A172 (cell line): ENCODE results near the genes DIPK1A and GCLM.

- RAMPAGE, long total RNA: no peak
Observed at GRCh38 chr1:91689636-91690088, 189.0 kb downstream of the CDC7 start.

- RAMPAGE, long total RNA: no peak
Observed at GRCh38 chr1:91725855-91726662, 159.9 kb downstream of the TGFBR3 start.

DNA sequence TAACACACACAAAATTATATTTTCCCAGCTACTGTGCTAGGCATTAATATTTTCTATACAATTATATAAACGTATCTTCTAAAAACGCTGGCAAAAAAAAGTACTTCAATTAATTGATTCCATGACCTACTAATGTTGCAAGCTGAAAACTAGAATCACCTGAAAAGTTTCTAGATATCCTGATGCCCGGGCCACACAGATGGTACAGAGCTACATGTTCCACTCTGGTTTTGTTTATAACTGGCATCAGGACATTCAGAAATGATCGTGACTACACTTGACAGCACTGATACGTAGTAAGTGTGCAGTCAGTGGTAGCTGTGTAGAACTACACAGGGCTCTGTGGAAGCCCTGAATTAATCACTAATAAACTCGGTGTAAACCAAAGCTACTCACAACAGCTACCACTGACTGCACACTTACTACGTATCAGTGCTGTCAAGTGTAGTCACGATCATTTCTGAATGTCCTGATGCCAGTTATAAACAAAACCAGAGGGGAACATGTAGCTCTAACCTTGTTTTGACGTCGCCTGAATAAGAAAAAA is 149.8 kb downstream of the TGFBR3 start:
- RAMPAGE, long total RNA: no peak

DNA sequence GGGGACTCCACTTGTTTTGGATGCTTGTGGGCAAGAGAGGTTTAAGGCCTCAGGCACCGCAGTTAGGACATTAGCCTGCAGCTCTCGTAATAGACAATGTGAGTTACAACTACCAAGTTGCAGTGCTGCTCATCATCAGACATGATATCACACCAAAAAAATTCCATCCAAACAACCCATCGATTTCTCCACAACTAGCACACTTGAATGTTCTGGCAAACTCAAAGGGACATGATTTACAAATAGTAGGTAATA is 128.2 kb downstream of the TGFBR3 start:
- RAMPAGE, long total RNA: no peak

DNA sequence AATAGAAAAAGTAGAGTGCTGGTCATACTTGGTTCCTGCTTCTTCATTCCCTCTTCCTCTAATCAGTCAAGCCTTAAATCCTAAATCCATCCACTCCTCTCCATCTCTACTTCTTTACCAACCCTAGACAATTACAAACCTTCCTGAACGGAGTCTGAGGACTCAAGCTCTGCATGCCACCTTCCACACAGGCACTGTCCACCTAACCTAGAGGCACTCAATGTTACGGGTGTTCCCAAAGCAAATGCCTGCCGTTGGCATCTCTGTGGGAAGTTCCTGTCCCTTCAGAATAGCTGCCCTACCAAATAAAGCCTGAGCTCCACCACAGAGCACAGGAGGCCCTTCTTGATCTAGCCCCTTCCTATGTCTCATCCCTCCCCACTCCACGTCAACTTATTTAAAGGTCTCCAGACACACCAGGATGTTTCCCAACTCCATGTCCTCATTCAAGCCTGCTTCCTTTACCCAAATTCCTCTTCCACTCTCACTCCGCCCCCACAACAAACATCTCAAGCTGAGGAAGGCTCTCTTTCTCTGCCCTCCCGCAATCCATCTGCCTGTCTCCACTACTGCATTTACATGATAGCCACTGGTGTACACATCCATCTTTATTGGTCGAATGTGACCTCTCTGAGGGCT is 87.8 kb downstream of the TGFBR3 start:
- RAMPAGE, long total RNA: no peak

DNA sequence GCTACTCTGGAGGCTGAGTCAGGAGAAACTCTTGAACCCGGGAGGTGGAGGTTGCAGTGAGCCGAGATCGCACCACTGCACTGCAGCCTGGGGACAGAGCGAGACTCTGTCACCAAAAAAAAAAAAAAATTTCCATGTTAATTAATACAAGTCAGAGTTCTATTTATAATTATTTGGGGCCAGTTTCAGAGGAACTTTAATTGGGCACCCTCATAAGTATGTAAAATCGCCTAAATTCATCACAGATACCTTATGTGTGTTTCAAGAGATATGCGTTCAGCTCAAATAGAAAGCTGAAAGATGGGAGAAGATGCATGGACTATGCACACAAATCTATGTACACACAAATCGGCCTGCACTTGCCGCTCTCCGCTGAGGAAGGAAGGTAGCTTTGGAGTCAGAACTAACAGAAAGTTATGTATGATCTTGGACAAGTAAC is 1.7 kb downstream of the TGFBR3 start:
- RAMPAGE, long total RNA: no peak

DNA sequence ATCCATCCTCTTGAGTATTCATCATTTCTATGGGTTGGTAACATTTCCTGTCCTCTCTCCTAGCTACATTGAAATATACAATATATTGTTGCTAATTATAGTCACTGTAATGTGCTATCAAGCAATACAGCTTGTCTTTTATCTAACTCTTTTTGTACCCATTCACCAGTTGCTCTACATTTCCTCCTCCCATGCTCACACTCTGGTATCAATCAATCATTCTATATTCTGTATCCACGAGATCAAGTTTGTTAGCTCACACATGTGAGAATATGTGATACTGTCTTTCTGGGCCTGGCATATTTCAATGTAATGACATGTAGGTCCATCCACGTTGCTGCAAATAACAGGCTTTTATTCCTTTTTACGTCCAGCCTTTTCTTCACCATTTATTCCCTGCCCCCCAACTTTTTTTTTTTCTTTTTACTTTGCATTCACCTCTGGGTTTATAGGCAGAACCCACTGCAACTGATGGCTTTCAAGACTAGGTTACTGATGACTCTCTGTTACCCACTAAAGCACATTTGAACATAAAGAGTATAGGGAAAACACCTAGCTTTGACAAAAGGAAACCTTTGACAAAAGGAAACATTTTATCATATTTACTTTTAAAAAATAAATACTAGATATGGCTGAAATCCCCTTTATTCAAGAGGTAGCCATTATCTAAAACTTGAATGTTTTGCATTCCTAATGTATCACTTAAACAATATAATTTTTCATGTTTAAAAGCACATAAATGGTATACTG is 32.1 kb downstream of the C1orf146 start:
- RAMPAGE, long total RNA: no peak

GRCh38 chr1:92359419-92359859 is 60.6 kb downstream of the RPAP2 start:
- RAMPAGE, long total RNA: no peak

DNA sequence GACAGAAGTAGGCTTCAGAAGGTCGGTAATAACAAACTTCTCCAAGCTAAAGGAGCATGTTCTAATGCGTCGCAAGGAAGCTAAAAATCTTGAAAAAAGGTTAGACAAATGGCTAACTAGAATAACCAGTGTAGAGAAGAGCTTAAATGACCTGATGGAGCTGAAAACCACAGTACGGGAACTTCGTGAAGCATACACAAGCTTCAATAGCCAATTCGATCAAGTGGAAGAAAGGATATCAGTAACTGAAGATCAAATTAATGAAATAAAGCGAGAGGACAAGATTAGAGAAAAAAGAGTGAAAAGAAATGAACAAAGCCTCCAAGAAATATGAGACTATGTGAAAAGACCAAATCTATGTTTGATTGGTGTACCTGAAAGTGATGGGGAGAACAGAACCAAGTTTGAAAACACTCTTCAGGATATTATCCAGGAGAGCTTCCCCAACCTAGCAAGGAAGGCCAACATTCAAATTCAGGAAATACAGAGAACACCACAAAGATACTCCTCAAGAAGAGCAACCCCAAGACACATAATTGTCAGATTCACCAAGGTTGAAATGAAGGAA is 90.8 kb downstream of the RPAP2 start:
- RAMPAGE, long total RNA: no peak

GRCh38 chr1:92485785-92486425 is 820 bp downstream of the GFI1 start:
- RAMPAGE, long total RNA: no peak

DNA sequence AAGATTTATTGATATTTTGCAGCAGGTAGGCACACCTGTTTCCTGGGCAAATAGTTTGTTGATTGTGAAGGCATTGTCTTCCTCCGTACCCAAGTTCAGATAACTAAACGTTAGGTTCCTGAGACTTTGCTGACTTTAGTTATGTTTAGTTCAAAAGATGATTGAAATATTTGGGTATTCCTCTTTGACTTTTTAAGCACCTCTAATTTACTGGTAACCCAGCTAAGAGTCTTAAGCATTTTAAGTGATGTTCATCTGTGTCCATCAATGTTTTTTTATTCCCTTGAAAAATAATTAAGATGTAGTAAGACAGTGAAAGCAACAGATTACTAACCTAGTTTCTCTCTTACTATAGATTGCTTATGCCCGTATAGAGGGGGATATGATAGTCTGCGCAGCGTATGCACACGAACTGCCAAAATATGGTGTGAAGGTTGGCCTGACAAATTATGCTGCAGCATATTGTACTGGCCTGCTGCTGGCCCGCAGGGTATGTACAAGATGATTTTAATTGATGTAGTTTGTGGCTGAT is 2.6 kb downstream of the RPL5 start:
- RAMPAGE, long total RNA: no peak

- RAMPAGE, long total RNA: no peak
Observed at GRCh38 chr1:92950477-92950824, 10.8 kb downstream of the DIPK1A start.

DNA sequence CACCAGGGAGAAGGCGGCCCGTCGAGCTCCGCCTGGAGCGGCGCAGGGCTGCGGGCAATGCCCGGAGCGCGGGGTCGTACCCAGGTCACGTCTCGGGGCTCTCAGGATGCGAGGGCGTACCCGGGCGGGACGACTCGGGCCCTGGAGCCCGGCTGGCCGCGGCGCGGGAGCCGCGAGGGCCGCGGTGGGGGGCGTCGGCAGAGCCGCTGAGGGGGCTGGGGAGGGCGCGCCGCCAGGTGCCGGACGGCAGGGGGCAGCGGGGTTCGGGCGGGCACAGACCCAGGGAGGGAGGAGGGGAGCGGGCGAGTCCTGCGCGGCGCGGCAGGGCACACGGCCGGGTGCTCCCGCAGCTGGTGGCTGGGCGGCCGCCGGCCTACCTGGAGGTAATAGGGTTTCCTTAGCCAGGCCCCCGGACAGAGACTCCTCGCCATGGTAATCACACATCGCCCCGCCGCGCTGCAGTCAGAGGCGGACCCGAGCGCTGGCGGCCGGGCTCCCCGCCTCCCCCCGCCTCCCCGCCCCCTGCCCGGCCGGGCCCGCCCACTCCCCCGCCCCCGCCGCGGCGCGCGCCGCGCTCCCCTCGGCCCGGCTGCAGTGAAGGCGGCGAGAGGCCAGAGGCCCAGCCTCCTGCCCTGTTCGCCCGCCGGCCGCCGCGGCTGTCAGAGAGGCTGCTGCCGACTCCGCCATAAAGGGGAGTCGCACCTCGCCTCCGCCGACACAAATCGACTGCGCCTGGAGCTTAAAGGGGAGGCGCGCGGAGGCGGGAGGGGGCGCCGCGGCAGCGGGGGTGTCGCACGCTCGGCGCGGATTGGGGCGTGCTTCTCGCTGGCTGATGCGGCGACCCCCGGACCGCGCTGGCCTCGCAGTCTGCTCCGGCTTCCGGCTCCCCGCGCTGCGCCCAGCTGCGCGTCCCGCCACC is at the start of gene DIPK1A:
DIPK1A (minus strand) TSS at position 464 of the 919 bp plus-strand sequence.
- RAMPAGE, long total RNA: no peak

GRCh38 chr1:93042391-93042952 is 36.6 kb upstream of the MTF2 start:
- RAMPAGE, long total RNA: no peak

- RAMPAGE, long total RNA: no peak
Observed at GRCh38 chr1:93078963-93079175, 214 bp upstream of the MTF2 start.

DNA sequence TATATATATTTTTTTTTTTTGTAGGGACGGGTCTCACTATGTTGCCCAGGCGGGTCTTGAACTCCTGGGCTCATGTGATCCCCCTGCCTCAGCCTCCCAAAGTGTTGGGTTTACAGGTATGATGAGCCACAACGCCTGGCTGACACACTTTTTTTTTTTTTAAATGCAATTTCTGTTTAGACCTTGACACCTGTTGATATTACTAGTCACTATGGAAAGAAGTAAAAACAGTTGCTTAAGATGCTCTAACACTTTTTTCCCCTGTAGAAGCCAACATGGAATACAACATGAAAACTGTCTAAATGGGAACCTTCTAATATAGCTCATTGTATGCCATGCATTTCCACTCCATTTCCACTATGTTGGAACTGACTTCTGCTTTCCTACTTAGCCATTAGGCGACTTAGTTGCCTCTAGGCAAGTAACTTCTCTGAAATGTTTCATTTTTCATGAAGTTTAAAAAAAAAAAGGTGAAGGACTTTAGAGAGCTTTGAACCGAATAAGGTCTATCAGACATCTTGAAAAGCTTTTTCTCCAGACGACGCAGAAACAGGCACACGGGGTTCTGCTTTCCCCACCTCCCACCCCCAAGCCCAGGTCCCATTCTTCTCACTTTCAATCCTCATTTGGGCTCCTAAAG is 717 bp upstream of the DR1 start:
- RAMPAGE, long total RNA: no peak

- RAMPAGE, long total RNA: no peak
Observed at GRCh38 chr1:93448331-93449001, 548 bp downstream of the FNBP1L start.

- RAMPAGE, long total RNA: no peak
Observed at GRCh38 chr1:93630371-93630837, 51.2 kb downstream of the BCAR3 start.

DNA sequence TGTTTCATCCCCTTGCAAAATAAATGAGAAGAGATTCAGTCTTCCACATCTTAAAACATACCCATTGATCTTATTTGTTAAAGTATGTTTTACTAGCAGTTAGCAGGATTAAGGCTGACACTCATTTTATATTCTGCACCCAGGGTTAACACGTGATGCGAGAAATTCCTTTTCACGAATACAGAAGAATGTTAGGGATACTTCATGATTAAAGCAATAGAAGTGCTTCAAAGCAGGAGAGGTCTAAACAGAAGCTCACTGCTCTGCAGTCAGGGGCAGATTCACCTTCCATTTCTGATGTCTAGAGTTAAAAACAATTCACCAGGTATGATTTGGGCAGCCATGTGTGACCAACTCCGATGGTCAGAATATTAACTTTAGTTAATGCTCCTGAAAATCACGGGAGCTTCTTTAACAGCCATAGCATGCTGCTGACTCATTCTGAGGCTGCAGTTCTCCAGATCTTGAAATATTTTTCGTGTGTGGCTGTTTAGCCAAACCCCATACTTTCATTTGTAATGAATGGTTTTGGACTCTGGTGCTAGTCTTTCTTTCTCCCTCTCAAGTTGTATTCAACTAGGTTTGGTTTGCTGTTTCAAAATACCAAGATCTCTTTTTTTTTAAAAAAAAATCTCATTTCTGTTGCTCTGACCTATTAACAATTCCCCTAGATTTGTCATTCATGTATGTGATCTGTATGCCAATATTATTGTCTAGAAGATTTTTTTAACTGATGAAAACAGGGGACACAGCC is 19.6 kb downstream of the BCAR3 start:
- RAMPAGE, long total RNA: no peak

- RAMPAGE, long total RNA: no peak
Observed at GRCh38 chr1:93909132-93910110, at the start of gene GCLM. Gene GCLM, minus strand, starts transcription at chr1:93909430.